Left cardiac atrium (tissue), 1 donor: ENCODE measurements around the gene KRTAP10-7.

- PRO-cap, result no peak
These were observed 946 bp downstream of the CFAP410 start for GRCh38 chr21:44338038-44338850.

DNA sequence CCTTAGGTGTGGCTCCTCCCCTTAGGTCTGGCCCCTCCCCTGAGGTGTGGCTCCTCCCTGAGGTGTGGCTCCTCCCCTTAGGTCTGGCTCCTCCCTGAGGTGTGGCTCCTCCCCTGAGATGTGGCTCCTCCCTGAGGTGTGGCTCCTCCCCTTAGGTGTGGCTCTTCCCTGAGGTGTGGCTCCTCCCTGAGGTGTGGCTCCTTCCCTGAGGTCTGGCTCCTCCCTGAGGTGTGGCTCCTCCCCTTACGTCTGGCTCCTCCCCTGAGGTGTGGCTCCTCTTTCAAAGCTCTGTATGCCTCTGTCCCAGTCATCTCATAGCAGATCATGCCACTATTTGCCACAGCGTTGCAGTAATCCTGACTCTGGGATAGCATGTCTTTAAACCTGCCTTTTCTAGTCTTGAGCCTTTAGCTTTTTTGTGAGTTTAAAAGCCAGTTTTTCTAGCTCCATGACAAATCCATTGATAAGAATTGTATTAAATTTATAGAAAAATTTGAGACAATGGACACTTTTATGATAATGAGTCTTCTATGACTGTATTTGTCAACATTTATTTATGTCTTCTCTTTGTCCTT, 26.6 kb upstream of the LRRC3 start:
- PRO-cap, result no peak

DNA sequence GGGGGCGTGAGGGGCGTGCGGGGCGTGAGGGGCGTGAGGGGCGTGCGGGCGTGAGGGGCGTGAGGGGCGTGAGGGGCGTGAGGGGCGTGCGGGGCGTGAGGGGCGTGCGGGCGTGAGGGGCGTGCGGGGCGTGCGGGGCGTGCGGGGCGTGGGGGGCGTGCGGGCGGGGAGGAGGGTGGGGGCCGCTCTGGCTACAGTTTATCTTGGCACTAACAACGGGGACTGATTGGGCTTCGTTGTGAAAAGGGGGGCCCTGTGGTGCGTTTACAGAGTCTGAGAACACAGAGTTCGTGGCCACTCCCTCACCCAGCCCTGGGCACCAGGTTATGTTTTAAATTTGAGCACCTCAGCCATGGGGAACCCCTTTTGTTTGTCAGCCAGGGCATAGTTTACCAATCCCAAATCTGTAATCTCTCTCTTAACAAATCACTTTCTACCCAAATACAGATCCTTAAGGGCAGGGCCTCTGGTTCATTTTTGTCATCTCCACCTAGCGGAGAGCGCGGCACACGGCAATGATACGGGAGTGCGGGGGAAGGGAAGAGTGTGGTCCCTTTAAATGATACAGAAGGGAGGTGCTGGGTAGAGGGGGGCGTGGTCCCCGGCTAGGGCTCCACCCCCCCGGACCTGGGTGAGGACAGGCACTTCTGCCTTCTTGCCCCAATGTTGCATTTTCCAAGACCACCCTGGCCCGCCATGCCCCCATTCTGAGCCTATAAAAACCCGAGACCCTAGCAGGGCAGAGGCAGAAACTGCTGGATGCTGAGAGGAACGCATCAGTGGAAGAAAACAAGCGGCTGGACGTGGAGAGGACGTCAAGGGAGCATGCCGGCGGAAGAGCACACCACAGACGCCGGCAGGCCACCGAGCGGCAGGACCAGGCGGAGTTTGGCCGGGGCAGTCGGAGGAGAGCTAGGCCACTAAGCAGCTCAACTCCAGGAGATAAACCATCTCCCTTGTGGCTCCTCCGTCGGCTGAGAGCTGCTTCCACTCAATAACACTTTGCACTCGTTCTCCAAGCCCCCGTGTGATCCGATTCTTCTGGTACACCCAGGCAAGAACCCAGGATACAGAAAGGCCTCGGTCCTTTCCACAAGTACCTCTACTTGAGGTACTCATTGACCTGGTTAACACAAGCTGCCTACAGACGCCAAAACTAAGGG, 29.9 kb downstream of the LRRC3 start:
- PRO-cap, result no peak

DNA sequence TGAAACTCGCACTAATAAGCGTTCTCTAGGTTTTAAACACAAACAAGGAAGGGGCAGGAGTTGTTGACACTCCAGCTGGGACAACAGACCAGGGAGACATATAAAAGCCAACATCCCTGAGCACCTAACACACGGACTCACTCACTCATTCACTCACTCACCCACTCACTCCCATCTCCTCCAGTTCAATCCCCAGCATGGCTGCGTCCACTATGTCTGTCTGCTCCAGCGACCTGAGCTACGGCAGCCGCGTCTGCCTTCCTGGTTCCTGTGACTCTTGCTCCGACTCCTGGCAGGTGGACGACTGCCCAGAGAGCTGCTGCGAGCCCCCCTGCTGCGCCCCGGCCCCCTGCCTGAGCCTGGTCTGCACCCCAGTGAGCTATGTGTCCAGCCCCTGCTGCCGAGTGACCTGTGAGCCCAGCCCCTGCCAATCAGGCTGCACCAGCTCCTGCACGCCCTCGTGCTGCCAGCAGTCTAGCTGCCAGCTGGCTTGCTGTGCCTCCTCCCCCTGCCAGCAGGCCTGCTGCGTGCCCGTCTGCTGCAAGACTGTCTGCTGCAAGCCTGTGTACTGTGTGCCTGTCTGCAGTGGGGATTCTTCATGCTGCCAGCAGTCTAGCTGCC, at the start of gene KRTAP10-7:
KRTAP10-7 (plus strand) TSS at position 173 of the 621 bp plus-strand sequence.
- PRO-cap, result no peak

DNA sequence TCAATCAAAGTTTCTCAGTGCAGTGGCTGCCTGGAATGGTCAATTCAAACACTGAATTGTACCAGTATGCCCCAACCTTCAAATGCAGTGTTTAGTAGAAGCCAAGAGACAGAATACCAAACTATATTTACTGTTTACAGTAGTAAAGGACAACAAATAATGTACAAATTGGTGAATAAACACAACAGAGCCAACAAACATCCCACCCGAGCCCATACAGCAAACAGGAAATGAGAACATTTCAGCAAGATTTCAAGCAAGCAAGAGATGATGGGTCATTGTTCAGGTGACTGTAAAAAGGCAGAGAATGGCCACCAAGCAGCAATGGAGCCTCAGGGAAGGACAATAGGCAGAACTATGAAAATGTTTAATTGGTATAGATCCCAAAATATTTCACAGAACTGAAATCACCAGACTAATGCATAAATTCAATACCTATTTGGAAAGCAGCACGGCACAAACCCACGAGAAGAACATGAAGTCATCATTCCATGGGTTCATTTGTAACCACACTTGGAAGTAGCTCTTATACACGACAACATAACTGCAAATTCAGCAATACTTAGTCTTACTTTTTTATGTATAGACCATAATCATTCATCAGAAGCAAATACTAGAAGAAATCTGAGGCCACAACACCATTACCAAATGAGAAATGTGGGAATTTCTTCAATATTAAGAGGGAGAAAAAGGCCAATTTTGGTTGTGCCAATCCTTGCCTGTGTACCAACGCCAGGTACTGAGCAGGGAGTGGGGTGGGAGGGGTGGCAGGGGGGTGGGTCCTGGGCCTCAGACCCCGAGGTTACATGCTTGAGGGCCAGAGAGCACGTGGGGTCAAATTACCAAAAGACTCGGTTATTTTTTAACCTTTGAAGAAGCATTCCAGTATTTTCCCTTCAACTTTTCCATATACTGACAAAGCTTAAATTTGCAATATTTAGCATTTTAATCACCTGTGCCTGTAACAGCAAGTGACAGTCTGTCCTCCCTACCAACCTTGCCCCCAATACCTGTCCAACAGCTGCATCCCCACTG, 4.2 kb upstream of the UBE2G2 start:
- PRO-cap, result no peak

- PRO-cap, result no peak
These were observed 24.3 kb upstream of the SUMO3 start for GRCh38 chr21:44842174-44842566.

DNA sequence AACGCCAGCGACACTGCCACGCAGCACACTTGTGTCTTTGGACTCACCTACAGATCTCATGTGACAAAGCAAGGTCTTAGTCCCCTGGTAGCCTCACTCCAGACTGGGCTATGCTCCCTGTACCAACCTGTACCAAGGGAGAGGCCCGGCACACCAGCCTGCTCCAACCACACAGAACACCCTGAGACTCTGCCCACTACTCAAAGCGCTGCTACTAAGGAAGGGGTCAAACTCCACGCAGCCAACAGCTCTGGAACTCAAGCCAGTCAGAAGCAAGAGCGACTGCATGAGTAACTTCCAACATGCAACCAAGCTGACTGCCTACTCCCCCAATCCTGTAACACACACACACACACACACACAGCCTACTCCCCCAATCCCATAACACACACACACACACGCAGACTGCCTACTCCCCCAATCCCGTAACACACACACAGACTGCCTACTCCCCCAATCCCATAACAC, 7.6 kb downstream of the PTTG1IP start:
- PRO-cap, result no peak

DNA sequence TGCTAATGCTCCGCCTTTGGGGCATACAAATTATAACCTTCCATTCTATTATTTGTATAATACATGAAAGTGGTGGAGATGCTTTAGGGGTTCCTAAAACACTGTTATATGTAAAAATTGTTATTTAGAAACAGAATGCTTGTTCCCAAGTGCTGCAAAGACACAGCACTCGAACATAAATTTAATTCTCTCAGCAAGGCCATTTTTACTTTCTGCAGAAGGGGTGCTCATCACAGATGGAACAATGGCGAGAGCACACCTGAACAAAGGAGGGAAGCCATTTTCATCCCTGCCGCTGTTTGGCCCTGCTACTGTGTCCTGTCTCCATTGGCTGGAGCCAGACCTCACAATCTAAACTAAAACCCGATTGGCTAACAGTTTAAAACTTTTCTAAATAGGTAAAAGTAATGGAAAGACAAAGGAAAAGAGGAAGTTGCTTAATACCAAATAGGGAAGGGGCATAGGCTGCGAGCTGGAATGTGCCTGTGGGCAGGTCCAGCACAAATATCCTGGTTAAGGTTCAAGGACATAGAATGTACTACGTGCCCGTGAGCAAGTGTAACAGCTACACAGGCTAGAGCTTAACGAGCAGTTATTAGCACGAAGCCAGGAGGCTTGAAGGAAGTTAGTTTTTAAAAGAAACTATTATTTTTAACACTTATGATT, 4.5 kb upstream of the PTTG1IP start:
- PRO-cap, result no peak

DNA sequence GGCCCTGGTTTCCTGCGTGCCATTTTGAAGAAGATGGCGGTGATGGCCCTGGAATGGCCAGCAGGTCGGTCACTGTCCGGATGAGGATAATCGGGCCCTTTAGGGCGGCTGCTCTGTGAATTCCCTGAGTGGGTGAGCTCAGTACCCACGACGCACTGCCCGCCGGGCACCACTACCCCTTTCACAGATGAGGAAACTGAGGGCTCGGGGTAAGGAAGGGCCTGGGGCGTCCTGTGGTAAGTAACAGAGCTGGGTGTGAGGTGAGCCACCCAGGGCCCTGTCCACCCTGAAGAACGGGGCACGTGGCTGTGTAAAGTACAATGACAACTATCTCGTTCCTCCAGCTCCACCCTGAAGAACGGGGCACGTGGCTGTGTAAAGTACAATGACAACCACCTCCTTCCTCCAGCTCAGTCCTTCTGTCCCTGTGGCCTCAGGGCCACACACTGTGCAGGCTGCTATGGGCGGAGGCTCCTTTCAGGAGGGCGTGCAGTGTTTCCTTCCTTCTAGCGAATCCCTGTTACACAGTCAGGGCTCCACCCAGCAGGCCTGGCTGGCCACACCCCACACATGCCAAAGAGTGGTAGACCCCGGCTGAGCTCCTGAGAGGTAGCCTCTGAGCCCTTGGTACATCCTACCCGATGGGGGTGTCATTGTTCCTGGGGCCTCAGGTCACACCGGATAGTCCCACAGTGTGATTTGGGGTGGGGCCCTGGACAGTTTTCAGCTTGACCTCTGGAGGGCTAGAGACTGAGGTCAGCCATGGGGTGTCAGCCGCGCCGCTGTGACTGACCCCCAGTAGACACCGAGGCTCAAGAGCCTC, 23.1 kb downstream of the ITGB2 start:
- PRO-cap, result no peak

DNA sequence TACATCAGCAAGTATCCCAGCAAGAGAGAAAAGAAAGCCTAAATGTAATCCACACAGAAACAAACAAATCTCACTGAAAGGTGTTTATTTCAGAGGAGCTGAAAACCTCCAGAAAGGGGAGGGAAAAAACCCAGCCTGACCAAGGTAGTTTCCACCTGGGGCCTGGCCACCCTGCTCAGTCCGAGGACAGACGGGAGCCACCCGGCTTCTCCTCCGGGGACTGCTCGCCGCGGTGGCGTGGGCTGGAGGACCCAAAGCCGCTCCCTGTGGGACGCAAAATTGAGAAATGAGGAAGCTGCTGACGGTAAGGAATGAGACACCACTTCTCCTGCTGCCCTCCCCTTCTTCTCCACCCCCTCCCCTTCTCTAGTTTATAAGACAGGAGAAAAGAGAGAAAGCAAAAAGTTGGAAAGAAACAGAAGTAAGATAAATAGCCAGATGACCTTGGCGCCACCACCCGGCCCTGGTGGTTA, 12.7 kb downstream of the ITGB2 start:
- PRO-cap, result no peak

- PRO-cap, result no peak
These were observed 4.2 kb upstream of the ITGB2 start for GRCh38 chr21:44924796-44925491.

DNA sequence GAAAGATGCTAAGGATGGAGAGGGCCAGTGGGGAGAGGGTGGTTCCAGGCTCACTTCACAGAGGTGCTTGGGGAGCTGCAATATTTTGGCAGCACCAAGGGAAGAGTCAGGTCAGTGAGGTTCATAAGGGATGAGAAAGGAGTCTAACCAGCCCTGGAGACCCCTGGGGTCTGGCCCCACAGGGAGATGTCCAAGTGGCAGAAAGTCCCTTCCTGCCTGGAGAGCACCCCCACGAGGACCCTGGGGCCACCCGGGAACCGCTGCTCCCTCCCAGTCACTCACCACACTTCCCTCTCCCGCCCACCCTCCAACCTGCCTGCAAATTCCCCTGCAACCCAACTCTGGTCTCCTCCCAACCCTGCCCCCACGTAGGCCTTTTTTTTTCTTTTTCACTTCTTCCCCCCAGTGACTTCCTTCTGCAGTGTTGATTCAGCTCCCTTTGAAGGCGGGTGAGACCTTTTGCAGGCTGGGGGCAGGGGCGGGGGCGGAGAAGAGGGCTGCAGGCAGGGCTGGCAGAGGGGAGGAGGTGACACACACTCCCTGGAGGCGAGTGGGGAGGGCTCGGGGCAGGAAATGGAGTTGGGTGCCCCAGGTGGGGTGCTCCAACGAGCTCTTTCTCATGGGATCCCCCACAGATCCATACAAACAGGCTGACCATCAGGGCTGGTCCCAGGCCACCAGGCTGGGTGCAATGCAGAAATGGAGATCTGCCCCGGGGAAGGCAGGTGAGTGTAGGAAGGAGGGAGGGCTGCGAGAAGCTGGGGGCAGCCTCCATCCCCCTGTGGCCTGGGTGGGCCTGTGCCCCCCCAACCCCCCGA, 6.7 kb upstream of the ITGB2 start:
- PRO-cap, result no peak

- PRO-cap, result no peak
These were observed 8.6 kb upstream of the SLX9 start for GRCh38 chr21:44931029-44931873.

DNA sequence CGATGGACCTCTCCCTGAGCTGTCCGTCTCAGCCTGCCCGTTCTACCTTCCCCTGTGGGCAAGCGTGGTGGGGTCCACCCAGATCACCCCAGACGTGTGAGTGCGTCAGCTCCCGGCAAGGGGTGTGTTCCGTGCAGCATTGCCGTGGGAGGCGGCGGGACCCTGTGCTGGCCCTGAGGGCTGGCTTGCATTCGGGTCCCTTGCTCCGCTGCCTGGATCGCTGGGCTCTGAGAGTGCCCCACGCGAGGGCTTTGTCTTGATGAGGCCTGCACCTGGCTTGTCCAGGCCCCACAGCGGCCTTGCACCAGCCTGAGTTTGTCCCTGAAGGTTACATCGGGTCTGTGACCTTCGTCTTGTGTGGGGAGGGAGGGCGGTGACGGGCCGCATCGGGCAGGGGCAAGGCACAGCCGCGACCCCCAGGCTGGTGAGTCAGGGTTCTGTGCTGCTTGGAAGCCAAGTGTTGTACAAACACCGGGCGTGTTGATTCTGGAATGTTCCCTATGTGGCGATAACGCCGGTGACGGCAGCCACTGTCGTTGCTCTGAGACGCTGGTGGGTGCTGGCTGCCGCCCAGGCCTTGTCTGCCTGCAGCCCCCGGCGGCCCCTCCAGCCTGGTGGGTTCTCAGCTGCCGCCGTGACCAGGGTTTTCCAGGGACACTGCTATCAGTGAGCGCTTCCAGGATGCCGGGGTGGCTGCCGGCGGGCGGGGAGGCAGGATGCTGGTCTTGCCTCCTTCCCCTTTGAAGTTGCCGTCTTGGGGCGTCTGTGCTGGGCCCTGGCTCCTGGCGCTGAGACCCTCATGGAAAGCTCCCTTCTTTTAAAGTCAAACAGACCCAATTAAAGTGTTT, 42.9 kb downstream of the SLX9 start:
- PRO-cap, result no peak

GRCh38 chr21:45003381-45003920, 63.6 kb downstream of the SLX9 start:
- PRO-cap, result no peak

DNA sequence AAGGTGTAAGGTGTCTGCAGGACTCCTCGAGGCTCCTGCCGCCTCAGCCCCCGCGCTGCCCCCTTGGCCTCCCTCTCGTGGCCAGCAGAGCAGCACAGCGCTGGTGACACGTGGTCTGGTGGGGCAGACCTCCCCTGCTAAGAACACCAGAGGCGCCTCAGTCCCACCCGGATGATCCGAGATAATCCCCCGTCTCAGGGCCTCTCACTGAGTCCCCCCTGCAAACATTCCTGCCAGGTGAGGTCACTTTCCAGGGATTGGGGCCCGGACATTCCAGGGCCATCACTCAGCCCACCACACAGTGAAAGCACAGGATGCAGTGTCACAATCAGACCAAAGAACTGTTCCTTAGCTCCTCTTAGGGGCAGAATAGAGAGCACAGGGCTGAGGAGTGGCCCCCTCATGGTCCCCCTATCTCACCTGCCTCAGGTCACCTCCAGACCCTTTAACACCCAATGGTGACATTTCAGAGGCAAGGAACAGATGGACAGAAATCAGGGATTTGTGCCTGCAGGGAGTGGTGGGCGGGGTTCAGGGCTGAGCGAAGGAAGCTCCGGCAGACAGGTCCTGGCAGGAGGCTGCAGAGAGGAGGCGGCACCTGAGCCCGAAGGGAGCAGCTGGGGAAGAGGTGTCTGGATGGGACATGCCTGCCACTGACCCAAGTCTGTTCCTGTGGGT, 62.0 kb upstream of the ADARB1 start:
- PRO-cap, result no peak

DNA sequence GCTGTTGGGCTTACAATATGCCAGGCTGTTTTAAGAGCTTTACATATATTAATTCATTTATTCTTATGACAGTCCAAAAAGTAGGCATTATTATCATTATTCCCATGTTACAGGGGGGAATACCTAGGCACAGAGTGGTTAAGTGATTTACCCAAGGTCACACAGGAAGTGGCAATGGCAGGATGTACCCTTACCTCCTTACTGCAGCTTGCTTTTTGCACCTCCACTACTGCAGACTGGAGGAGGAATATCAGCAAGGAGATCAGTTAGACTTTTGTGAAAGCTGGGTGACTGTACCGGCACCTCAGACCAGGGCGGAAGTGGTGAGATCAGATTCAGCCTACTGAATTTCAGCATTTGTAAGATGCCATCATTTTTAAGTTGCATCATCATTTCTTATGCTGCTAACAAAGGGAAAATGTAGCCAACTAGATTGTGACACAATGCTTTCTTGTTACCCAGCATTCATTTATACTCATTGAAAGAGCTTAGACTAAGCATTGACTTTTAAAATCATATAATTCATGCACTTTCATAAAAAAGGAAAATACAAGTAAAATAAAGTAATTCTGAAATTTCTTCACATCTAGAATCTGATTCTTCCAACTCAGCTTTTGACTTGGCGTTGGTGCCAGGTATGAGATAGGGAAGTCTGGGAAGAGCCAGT, 4.6 kb downstream of the ADARB1 start:
- PRO-cap, result no peak

- PRO-cap, result no peak
These were observed 21.2 kb downstream of the ADARB1 start for GRCh38 chr21:45095485-45096017.

GRCh38 chr21:45130215-45131059, 56.1 kb downstream of the ADARB1 start:
- PRO-cap, result no peak

- PRO-cap, result no peak
These were observed 63.8 kb downstream of the ADARB1 start for GRCh38 chr21:45138102-45138613.